Left cardiac atrium (tissue), 1 donor: ENCODE measurements around a stretch of chr6.

DNA sequence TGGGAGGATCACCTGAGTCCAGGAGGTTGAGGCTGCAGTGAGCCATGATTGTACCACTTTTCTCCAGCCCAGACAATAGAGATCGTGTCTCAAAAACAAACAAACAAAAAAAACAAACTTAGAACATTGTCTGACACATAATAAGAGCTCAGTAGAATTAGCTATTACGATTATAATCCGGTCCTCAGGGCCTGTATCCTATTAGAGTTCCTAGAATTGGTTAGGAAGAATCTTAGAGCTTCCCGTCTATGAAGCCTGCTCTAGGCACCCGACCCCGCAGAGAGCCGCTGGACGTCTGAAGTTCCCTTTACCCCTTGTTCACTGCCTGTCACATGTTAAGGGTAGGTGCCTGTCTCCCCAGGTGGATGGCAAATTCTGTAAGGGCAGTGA lies 113.9 kb upstream of the SLC2A12 start:
- PRO-cap = no peak

DNA sequence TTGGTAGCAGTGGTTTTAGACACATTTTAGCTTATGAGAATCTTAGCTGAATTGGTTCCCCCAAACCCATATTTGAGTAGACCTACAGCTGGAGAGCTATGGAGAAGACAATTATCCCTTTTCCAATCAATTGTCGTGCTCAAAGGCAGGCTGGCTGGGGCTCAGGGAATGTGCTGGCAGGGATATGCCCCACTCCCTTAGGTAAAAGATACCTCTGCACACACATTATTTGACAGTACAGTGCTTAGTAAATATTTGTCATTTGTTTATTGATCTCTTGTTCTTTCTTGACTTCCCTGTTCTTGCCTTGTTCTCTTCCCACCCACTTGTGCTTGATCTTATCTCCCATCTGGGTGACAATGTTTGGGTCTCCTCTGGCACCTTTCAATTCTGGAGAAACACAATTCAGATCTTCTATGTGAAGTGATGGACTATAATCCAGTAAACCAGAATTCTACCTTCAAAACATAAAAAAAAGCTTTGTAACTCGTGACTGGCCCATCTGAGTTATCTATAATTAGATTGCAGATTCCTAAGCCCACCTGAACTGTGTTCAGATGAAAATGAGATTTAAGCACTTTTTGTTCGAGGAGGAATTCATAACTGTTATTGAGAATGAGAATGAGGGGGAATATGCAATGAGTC lies 114.4 kb upstream of the SLC2A12 start:
- PRO-cap = no peak

- PRO-cap = bidirectional peak, plus-strand start at chr6:134175029, minus-strand start at chr6:134174861
Observed at GRCh38 chr6:134174192-134174933, 121.9 kb upstream of the SLC2A12 start.

- PRO-cap = no peak
Observed at GRCh38 chr6:134249932-134250500, 67.9 kb downstream of the SGK1 start.

DNA sequence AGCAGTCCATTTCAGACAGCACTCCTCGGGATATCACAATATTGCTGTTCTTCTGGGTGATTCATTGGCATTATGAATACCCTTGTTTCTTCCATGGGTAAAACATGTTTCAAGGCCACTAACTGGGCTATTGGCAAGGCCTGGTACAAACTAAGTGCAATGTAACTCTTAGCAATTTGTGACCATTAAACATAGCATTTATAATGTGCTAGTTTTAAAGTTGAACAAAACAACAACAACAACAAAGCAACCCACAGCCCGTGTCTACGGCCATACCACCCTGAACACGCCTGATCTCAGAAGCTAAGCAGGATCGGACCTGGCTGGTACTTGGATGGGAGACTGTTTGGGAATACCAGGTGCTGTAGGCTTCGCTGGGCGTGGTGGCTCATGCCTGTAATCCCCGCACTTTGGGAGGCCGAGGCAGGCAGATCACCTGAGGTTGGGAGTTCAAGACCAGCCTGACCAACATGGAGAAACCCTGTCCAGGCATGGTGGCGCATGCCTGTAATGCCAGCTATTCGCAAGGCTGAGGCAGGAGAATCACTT lies 61.1 kb downstream of the SGK1 start:
- PRO-cap = no peak

DNA sequence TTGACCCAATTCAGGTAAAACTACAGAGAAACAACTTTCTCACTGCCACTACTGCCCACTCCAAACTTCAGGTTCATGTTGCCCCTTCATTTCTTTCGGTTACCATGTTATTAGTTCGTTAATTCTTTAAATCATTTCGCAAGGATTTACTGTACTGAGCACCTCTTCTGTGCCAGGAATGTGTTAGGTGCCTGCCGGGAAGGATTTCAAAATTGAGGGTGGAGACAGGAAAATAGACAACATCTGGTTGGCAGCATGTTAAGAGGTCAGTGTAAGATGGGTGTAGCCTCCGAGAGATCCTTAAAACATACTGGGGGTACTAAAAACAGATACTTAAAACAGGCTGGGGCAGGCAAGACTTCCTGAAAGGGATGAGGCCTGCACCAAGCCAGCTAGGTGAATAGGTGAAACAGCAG lies 177.9 kb upstream of the SGK1 start:
- PRO-cap = no peak

DNA sequence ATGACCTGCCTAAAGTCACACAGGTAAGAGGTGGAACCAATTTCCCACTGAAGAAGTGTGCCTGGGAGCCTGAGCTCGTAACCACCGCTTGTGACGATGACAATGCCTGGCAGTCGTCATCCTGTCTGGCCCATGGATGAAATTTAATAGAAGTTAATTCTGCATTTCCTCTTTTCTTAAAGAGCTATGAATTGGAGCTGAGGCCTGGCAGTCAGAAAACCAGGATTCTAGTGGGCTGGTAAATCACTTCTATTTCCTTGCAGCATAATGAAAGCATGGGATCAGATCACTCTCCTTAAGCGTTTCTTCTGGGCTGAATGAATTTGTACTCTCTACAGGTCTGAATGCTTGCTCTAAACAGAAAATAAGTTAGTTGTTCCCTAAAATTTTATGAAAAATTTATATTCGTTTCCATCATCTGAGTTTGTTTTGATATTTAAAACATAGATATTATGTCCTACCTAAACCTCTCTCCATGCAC lies 200.0 kb upstream of the SGK1 start:
- PRO-cap = no peak

DNA sequence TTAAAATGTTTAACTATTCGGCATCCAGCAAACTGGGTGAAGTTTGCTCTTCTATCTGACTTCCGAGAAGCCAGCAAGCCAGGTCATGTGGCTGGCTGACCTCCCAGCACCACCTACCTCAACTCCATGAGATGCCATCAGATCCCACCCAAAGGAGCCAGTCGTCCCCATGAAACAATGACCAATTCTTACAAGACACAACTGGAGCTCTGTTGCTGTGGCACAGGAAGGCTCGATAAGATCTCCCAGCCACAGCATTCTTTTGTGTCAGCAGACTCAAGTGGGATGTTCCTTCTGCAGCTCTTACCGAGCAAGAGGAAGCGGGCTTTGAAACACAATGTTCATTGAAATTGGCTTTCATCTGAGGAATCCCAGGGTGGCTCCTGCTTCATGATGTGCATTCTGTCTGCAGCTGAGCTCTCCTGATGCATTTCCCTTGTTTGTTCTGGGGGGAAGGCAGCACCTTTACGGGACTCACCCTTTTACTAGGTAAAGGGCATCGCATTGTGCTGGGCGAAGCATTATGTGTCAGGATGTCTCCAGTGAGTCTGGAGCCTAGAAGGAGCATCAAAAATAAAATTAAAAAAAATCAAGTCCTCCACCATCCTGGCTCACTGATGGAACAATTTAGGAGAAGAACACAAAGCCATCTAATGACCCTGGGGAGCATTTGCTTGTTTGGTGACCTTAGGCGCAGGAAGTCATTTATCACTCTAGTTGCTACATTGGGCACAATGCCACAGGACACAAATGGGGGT lies 222.0 kb upstream of the SGK1 start:
- PRO-cap = no peak

DNA sequence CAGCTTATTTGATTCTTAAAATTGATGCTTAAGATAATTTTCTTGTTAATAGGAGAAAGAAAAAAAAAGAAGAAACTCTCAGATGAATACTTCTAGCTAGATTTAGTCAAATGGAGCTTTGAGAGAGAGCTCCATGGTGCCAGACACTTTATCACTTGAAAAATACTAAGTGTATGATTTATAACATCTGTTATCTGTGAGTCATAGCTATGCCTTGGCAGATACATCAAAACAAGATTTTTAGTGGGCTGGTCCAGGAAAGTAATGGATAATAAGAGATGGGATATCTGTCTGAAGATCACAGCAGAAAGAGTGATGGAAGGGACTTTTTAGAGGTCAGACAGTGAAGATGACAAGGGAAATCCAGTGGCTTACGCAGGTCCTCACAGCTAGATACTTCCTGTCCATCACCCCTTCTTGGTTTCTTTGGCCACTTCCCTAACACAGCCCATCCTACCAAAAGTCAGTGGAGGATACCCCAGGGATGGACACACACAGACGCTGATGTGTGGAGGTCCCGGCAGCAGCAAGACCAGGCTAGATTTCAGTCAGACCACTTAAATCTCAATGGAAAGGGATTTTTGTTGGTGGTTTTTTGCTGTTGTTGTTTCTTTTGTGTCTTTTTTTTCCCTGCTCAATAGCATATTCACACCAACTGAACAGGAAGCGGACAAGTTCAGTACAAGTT lies 209.4 kb downstream of the ALDH8A1 start:
- PRO-cap = no peak

DNA sequence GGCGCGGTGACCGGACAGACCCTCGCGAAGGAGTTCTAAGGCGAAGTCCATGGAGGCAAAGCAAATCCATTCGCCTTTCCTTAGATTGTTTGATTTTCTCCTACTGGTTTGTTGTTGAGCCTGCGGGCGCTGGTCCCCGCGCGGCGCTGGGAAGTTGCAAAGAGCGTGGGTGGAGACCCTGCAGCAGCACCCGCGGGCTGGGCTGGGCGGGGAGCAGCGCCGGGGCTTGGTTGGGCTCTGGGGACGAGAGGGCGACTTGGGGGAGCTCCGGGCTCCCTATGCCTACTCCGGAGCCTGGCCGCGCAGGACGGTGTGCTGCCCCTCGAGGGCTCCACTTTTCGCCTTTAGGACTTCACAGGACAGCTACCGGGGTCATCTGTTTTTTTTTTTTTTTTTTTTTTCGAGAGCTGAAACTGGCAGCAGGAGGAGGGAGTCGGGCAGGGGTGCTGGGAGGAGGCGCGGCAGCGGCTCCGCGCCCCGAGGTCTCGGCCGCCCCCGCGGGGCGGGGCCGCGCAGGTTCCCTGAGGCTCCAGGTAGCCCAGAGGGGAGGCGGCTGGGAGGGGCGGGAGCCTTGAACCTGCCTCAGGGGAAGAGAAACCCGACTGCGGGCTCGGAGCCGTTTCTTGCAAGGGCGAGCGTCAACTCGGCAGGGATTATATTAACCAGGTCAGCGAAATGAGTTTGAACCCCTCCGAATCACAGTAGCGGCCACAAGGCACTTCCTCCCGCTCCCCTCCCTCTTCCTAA lies 1.7 kb downstream of the MYB start:
- PRO-cap = no peak

DNA sequence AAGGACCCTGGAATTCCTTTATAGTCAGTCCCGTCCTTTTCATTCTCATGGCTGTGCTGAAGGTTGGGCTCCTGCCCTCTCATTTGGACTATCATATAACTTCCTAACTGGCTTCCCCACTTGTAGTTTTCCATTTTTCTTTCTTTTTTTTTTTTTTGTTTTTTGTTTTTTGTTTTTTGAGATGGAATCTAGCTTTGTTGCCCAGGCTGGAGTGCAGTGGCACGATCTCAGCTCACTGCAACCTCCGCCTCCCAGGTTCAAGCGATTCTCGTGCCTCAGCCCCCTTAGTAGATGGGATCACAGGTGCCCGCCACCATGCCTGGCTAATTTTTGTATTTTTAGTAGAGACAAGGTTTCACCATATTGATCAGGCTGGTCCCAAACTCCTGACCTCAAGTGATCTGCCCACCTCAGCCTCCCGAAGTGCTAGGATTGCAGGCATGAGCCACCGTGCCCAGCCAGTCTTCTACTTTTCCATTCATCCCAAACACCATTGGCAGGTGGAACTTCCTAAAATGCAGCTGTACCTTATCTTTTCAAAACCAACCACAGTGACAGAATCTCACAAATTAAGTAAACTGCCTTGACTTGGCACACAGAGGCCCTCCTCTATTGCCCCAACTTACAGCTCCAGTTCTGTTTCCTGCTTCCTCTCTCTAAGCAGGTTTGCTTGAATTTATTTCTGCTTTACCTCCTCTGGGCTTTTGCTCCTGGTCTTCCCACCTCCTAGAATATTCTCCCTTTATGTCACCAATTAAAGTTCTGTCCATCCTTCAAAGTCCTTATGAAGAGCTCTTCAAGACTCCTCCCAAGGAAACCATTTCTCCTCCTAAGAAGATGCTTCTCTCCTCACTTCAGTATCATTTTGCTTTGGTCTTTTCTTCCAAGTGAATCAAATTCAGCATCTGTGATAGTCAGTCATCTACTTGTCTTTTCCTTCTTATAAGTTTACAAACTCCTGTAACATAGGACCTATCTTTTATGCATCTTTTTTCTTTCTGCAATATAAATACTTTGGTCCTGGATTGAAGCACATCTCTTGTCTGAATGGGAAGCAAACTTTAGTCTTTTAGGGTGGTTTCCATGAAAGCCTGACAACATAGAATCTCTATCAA lies 7.6 kb downstream of the MYB start:
- PRO-cap = no peak

GRCh38 chr6:135212276-135213238 lies 31.4 kb downstream of the MYB start:
- PRO-cap = no peak

DNA sequence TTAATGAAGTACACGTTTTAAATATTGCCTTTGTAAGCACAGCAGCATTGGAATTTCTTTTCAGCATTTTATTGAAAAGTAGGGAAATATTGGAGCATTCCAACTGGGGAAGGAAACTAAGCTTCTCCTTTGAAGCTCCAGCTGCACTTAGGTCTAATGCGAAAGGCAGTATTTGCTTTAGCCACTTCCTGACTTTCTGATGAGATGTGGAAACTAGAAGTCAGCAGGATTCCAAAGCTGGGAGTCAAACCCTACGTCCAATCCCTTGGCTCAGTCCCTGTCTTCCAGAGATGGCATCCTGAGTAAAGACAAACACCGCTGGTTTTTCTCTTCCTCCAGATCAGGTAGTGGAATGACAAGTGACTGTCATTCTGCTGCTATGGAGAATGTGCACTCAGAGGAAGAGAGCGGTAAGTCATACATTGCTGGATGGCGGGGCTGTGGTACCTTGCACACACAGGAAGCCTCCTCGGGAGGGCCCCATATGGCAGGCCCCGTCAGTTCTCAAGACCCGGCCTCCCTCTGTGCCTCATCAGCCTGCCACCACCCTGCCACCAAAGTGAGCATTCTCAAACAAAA lies 70.8 kb downstream of the MYB start:
- PRO-cap = no peak

GRCh38 chr6:135269546-135269969 lies 88.5 kb downstream of the MYB start:
- PRO-cap = no peak

DNA sequence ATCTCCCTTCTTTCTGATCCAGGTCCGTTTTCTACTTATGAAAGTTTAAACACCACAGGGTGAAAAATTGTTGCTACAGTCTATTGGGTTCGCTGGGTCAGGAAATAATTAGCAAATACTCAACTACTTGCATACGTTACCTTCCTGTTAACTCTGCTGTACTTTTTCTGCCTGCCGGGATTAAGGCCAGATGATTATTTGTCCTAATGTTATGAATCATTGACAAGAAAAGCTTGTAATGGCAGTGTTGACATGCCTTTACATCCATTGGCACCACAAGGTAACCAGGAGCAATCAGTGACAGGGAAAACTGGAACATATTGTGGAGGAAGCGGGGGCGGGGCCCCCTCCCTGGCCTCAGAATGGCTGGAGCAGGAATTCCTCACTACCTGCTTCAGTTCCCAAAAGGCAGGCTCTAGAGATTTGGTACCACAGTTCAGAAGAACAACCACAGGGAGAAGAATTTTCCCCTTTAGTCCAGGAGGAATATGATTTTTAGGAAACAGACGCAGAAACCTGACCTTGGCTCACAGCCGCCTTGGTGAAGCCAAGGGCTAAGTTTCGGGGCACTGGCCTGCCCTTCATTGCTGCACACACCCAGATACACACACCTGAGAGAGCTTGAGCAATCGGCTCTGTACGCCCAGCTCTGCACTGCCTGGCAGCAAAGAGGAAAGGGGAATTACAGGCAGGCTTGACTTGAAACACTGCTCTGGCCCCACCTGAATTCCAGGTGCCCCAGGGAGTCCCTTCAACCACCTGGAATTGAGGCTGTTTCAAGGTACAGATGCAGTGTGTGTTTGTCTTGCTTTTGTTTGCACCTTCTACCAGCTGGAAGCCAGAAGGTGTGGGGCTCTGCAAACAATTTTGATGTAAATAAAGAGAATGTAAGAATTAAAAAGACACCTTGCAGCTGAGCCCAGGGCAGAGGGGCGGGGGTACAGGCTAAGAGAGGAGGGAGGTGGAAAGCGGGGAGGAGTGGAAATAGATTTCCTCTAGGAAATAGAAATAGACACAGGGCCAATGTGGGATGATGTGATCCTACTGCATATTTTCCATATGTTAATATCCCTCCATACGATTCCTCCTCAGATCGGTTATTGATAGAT lies 89.8 kb downstream of the MYB start:
- PRO-cap = no peak

GRCh38 chr6:135316626-135317074 lies 135.5 kb downstream of the MYB start:
- PRO-cap = no peak

DNA sequence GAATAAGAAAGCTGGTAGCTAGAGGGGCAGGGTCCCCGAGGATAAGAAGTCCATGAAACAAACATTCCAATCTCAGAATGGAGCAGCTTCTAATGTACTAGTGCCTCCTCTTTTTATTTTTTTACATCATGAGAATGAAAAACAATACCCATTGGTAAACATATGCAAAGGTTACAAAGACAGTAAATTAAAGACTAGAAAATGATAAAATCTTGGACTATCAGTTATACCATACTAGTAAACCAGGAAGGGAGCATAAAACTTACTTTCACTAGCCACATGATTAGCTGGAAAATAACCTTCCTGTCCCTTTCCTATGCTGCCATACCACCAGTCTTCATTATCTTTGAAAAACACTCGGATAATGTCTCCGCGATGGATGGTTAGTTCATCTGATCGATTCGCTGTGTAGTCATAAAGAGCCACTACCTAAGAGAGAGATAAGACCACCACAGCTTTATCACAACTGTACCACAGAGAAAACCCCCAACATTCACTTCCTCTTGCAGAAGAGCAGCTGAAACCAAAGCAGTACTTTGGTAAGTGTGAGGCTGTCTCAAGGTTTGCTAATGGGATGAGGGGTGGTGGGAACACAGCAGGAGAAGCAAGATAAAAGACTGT lies 141.9 kb downstream of the MYB start:
- PRO-cap = no peak

DNA sequence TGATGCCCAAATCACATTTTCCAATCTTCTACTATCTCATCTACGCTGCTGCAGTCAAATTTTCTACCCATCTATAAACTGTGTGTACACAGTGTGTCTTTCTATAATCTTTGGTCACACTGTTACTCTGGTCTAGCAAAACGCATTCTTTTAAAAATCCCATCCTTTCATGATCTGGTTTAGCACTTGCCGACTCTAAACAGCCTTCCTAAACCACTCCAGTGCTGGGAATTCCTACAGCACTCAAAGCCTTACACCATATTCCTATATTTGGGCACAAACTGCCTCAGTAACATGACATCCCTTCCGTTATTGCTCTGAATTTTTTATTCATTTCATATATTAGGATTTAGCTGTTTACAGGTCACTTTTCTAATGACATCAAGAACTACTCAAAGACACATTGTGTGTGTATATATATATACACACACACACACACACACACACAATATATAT lies 145.2 kb downstream of the AHI1 start:
- PRO-cap = no peak

- PRO-cap = no peak
Observed at GRCh38 chr6:135904614-135905186, 53.2 kb downstream of the PDE7B start.

GRCh38 chr6:135984600-135985044 lies 133.1 kb downstream of the PDE7B start:
- PRO-cap = no peak